ENCODE results near the gene FLNB.

GRCh38 chr3:54891209-54892108 is 36.4 kb downstream of the LRTM1 start:
- PRO-cap, result bidirectional peak, plus-strand start at chr3:54891362, minus-strand start at chr3:54891339; bidirectional peak, plus-strand start at chr3:54891410, minus-strand start at chr3:54891415; bidirectional peak, plus-strand start at chr3:54891931, minus-strand start at chr3:54891654
- RRBS, result no CpG with 5 or more reads among the region's 13 CpGs

DNA sequence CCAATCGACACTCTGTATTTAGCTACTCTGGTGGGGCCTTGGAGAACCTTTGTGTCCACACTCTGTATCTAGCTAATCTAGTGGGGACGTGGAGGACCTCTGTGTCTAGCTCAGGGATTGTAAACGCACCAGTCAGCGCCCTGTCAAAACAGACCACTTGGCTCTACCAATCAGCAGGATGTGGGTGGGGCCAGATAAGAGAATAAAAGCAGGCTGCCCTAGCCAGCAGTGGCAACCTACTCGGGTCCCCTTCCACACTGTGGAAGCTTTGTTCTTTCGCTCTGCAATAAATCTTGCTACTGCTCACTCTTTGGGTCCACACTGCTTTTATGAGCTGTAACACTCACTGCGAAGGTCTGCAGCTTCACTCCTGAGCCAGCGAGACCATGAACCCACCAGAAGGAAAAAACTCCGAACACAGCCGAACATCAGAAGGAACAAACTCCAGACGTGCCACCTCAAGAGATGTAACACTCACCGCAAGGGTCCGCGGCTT is 9.5 kb upstream of the TASOR start:
- PRO-cap, result no peak
- RRBS, result no CpG with 5 or more reads among the region's 14 CpGs

GRCh38 chr3:56735251-56735519 is 52.1 kb upstream of the TASOR start:
- PRO-cap, result no peak
- RRBS, result no CpG with 5 or more reads among the region's 2 CpGs

DNA sequence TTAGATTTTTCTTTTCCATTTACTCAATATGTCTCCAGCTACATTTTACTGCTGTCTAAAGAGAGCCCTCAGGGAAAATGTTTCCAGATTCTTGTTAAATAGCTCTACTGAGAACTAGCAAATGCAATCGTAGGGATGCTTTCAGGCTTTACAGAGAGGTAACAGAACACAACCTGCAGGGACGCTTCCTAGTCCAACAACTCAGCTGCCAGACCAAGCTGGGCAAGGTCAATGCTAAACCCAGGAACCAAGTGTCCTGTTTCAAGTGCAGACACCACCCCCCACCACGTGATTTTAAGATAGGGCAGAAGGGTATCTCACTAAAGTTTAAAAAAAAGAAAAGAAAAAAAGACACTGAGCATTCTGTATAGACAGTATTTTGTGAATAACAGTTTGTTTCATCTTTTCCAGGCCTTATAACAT is 25.1 kb downstream of the ARHGEF3 start:
- PRO-cap, result no peak
- RRBS, result no CpG with 5 or more reads among the region's 3 CpGs

DNA sequence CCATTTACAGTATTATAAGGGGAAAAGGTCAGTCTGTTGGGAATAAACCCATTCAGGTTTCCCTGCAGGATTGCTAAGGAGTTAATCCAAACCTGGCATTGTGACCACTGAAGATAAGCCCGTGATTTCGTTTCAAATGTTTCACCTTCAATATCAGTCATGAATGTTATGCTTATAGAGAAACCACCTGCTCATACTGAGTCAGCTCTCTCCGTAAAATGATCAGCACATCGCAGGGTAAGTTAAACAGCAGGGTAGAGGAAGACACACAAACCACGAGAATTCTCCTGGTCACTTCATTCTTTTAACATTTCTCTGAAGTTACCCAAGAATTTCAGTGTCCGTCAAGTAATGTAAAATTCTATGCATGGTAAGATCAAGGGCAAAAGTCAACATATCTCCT is 67.4 kb upstream of the ARHGEF3 start:
- PRO-cap, result no peak
- RRBS, result no CpG with 5 or more reads among the region's 6 CpGs

- PRO-cap, result no peak
- RRBS, result no CpG with 5 or more reads among the region's 9 CpGs
These were observed 83.5 kb upstream of the SPATA12 start for GRCh38 chr3:56976584-56977742.

DNA sequence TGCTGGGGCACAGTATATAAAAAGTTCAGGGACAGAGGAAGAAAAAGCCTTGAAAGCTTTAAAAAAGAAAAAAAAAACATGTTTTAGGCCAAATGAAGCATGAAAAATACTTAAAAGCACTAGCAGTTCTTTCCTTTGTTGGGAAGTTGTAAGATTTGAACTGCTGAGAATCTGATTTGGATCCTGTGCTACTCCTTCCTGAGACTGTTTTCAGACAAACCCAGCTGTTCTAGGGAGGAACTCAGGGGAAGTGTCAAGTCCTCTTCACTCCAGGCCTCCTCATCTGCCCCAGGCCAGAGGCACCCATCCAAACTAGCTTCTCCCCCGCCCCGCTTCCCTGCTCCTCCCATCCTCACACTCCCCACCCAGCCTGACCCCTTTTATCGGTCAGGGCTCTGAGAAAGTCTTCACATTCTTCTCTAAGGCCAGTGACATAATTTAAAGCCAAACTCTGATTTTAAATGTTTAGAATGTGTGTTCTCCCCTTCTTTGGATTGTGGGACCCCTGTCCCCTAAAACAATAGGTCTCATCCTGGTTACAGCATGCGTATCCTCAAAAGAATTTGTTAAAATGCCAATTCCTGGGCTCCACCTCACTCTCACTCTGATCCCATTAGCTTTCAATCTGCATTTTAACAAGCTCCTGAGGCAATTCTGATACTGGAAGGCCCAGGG is 4.8 kb downstream of the IL17RD start:
- PRO-cap, result no peak
- RRBS, result no CpG with 5 or more reads among the region's 4 CpGs

DNA sequence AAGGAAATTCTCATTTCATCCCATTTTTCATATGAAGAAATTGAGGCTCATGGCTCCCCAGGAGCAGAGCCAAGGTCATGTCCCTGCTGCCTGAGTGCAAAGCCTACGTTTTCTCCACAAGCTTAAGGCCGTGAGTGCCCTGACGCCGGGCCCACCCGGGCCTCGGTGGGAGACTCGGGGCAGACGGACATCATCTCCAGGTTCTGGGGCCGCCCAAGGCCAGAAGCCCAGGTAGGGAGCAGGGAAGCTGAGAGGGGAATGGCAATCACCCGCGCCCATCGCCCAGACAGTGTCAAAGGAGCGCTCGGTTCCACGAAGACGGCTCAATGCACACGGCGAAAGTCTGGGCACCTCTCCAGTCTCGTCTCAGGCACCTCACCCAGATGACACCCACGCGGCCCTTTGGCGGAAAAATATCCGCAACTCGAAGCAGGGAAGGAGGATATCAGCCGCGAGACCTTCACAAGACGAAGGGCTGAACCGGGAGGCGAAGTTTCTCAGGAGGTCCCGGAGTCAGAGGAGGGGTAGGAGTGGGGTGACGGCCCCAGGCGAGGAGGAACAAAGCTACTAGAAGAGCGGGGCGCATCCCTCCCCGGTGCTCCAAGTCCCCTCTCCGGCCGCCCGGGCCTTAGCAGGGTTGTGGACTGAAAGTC is 940 bp downstream of the IL17RD start:
- PRO-cap, result no peak
- RRBS, result 14% methylated on average over 5 of the region's 38 CpGs

GRCh38 chr3:57571318-57572183 is 15.5 kb downstream of the PDE12 start:
- PRO-cap, result no peak
- RRBS, result no CpG with 5 or more reads among the region's 4 CpGs

DNA sequence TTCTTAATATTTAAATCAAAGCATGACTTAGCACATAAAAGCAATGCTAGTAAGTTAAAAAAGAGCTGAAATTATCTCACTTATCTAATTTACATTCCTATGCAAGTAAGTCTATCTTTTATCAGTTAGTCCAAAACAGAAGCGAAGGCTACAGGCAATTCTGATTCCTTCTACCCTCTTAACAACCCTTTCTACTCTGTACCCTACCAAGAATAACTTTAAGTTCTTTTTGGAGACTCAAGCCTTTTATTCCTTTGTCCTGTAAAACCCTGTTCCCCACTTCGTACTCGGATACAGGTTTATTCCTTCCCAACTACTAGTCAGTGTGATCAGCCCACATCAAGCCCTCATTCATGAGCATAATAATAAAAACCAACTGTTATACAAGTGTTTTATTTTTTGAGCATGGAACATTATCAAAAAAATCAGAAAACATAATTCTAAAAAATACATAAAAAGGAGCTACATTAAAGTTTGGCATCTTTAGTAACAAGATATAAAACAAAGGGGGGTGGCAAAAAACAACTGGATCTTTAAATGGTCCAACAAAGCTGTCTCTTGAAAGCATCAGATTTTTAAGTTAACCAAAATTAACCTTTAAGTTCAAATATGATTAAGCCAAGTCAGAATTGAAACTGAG is 10.7 kb downstream of the ARF4 start:
- PRO-cap, result no peak
- RRBS, result no CpG with 5 or more reads among the region's 3 CpGs

DNA sequence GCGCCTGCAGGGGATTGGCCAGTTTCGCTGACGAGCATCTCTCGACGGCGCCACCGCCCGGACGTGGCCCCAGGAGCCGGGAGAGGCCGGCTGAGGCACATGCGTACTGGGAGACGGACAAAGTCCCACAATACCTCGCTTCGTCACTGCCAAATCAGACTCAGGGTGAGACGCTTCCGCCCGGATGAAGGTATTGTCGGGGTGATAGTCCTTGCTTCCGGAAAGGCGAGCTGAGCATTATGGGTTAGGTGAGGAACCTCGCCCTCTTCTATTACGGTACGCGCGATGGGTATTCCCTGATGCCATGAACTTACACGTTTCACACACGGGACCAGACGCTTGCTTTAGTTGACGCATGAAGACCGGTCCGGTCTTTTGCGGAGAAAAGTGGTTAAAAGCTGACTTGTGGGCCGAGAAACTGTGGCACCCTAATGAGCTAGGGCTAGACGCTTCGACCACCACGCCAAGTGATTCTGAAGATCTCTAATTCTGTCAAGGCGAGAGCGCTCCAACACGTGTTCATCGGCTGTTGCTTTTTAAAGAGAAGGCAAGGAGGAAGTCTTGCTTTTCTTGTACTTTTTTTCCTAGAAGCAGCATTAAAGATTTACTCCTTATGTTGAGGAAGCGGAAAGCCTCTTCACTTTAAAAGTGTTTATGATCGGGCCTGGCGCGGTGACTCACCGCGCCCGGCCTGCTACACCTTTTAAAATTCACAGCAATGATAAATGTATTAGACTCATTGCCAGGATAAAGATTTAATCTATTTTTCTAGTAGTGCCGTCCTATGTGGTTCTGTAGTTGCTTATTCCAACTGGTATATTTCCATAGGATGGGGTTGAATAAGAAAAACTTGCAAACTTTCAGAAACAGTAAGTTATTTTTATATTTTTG is 606 bp upstream of the ARF4 start:
- PRO-cap, result bidirectional peak, plus-strand start at position 322 of the sequence, minus-strand start outside the sequence; bidirectional peak, plus-strand start at position 640 of the sequence, minus-strand start at position 472 of the sequence
- RRBS, result under 1% methylated on average over 15 of the region's 49 CpGs

- PRO-cap, result no peak
- RRBS, result no CpG with 5 or more reads among the region's 2 CpGs
These were observed 16.7 kb upstream of the DENND6A start for GRCh38 chr3:57709580-57709971.

DNA sequence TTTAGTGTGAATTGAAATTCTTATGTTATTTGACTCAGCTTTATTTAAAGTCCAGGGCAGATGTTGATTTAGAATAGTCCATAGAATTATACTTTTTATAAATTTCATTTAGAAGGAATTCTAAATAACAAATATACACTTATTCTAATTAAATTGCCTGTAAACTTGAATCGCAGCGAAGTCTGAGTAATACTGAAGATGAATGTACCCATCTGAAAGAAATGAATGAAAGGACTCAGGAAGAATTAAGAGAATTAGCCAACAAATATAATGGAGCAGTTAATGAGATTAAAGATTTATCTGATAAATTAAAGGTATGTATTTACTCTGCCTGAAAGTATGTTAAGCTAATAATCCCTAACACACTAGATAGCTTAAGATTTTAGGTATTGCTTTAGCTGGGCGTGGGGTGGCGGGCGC is 105.7 kb downstream of the SLMAP start:
- PRO-cap, result no peak
- RRBS, result no CpG with 5 or more reads among the region's 5 CpGs

GRCh38 chr3:57889819-57890140 is 118.4 kb upstream of the FLNB start:
- PRO-cap, result no peak
- RRBS, result no CpG with 5 or more reads among the region's 6 CpGs

- PRO-cap, result no peak
- RRBS, result no CpG with 5 or more reads among the region's 7 CpGs
These were observed 25.0 kb upstream of the FLNB start for GRCh38 chr3:57983169-57983595.

GRCh38 chr3:58008128-58008931 is at the start of gene FLNB:
Gene FLNB, plus strand, starts transcription at chr3:58008422.
- PRO-cap, result bidirectional peak, plus-strand start at chr3:58008422, minus-strand start at chr3:58008336; bidirectional peak, plus-strand start at chr3:58008684, minus-strand start at chr3:58008658
- RRBS, result 1% methylated on average over 12 of the region's 86 CpGs

- PRO-cap, result no peak
- RRBS, result no CpG with 5 or more reads among the region's 4 CpGs
These were observed 33.7 kb downstream of the FLNB start for GRCh38 chr3:58041604-58042572.

DNA sequence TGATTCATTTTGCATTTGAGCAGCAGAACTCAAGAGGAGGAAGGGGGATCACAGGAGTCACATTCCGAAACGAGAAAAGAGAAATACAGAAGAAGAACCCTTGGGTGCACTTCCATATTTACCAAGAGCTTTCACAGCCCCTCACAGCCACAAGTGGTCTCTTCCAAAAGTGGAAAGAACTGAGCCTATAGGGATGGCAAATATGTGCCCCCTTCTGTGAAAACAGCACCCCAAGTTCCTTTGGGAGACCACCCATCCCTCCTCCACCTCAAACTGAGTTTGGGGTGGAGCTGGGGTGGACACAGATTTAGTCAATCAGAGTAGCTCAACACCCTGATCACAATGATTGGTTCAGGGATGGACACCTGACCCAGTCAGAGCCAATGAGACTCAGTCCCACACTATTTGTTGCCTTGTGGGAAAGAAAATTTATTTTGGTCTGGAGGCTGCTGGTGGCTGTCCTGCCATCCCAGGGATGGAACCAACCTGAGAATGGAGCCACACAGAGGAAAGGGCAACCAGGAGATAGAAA is 10.8 kb downstream of the DNASE1L3 start:
- PRO-cap, result no peak
- RRBS, result no CpG with 5 or more reads among the region's 2 CpGs

DNA sequence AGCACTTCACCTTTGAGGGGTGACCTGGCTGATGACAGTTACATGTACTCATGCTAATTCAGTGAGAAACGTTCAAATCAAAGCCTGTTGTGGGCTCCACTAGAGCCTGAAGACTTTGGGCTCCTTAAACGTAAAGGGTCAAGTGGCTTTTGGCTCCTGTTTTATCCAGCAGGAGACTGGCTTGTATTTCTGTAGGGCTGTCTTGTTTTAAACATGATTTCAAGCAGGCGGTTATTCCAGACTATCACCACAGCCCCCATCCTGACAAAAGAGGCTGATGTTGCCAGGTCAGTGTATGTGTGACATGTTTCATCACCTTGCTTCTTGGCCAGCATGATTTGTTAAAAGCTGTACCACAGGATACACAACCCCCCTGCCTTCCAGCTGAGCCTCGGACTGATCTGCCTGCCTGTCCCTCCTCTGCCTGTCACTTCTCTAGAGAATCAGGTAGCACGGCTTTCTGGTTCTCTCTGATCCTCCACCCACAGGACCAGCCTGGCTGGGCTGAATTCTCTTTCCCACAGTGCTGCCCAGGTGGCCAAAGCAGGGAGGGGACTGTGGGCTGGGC is 8.5 kb downstream of the ABHD6 start:
- PRO-cap, result no peak
- RRBS, result no CpG with 5 or more reads among the region's 5 CpGs

DNA sequence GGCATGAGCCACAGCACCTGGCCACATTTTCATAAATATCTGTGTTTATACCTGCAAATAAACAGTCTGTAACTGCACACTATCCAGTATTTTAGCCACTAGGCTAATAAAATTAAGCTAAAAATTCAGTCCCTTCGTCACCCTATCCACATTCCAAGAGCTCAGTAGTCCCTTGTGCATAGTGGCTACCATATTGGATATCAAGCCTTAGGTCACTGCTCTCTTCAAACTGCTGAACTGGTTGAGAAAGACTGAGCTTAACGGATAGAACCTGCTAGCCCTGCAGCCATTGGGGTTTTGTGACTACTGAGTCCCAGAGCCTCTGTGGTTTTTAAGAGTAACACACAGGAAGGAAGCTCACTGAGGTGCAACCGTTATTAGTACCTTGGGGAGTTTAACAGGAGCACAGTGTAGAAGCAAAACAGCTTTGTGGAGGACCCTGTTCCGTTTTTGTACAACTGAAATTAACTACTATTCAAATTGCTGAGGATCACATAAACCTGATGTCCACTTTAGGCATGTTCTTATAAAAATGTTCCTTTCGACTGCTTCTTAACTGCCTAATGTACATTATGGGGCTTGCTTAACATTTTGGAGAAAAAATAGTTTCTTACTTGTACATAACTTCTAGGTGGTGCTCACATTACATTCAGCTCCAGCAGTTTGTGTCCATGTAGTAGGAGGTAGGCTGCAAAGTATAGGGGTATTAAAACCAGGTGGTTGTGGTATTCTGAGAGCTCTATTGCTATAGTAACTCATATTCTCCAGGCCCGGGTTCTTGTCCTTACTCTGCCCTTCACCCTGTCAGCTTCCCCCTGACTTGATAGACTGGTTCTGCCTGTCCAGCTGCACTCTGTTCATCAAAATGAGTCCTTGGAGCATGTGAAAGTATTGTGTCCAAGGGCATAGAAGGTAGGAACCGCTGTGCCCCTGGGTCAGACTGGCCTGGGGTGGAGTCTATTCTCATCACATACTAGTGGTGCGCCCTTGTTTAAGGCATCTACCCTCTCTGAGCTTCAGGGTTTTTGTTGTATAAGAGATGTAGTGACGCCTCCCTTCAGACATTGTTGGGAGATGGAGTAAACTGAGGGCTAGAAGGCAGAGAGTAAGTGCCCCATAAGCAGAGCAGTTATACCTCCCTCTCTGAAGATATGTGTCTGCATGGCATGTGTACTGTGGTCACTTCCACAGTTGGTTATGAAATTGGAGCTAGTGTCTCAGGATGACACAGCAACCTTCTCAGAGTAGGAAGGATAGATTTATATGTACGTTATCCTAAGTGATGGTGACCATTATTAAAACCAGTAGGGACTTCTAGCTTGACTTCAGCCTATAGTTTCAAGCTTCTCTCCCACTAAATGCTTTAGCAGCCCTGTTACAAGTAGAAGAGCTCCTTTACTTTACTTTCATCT is 17.4 kb downstream of the PXK start:
- PRO-cap, result no peak
- RRBS, result no CpG with 5 or more reads among the region's 10 CpGs

Measured in MCF 10A (cell line).